Choroid plexus epithelial cell (primary cell): ENCODE results near the genes SCO1 and MAP2K4.

- RRBS = 1% methylated on average over 24 of the region's 79 CpGs
Observed at GRCh38 chr17:10696971-10697839, at the start of gene SCO1. Gene SCO1 (minus strand): TSS chr17:10697533.

- RRBS = no CpG with 5 or more reads among the region's 12 CpGs
Observed at GRCh38 chr17:10724819-10725783, 4.7 kb downstream of the TMEM220 start.

- RRBS = no CpG with 5 or more reads among the region's 9 CpGs
Observed at GRCh38 chr17:10756684-10757403, 27.0 kb upstream of the TMEM220 start.

- RRBS = no CpG with 5 or more reads among the region's 3 CpGs
Observed at GRCh38 chr17:10784810-10785140, 19.1 kb downstream of the TMEM238L start.

GRCh38 chr17:10790471-10791497, 13.1 kb downstream of the TMEM238L start:
- RRBS = no CpG with 5 or more reads among the region's 10 CpGs

- RRBS = no CpG with 5 or more reads among the region's 6 CpGs
Observed at GRCh38 chr17:10795417-10796091, 8.3 kb downstream of the TMEM238L start.

DNA sequence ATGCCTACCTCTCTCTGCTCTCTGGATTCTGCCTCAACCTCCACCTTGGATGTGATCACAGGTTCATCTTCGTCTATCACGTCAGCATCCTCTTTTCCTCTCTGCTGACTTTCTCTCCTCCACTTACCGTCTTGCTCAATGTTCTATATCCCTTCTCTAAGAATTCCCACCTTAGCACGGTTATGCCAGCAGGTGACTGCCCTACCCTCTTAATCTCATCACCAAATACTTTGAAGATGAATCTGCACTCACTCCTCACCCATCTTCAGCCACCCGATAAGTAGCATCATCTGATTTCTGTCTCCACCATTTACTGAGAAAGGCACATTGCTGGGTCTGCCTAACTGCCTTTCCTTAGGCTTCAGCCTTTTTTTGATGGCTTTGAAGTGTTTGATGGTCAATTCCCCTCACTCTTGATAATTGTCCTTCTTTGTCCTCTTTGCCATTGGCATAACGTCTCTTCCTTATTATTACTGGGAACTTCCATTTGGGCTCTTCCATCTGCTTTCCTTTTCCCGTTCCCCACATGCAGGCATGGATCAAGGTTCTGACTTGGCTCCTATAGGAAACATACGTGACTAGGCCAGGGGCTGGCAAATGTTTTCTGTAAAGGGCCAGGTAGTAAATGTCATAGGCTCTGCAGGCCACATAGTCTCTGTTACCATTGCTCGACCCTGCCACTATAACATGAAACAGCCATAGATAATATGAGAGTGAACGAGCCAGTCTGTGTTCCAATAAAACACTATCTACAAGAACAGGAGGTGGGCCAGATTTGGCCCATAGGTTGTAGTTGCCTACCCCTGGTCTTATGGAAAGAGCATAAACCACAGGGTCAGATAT, 7.4 kb downstream of the TMEM238L start:
- RRBS = no CpG with 5 or more reads among the region's 10 CpGs

DNA sequence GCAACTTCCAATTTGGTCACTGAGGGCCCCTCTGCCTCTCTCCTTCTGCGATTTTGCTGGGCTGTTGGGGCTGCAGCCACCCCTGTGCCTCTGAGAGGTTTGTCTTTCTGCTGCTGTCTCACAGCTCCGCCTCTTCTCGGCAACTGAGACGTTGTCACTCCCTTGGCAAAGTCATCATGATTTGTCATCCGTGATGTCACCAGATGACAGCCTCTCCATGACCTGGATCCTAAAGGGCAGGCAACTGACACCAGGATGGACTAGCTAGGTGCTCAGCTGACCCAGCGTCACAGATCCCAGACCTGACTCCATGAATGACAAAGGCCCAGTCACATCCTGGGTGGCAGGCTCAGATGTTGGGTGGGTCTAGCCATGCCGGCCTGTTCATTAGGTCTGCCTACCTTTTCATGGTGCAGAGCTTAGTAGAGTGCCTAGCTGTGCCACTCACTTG, 3.7 kb upstream of the TMEM238L start:
- RRBS = no CpG with 5 or more reads among the region's 7 CpGs

GRCh38 chr17:11174316-11174766, 66.7 kb upstream of the SHISA6 start:
- RRBS = no CpG with 5 or more reads among the region's 5 CpGs

GRCh38 chr17:11238607-11239089, 2.4 kb upstream of the SHISA6 start:
- RRBS = no CpG with 5 or more reads among the region's 4 CpGs

DNA sequence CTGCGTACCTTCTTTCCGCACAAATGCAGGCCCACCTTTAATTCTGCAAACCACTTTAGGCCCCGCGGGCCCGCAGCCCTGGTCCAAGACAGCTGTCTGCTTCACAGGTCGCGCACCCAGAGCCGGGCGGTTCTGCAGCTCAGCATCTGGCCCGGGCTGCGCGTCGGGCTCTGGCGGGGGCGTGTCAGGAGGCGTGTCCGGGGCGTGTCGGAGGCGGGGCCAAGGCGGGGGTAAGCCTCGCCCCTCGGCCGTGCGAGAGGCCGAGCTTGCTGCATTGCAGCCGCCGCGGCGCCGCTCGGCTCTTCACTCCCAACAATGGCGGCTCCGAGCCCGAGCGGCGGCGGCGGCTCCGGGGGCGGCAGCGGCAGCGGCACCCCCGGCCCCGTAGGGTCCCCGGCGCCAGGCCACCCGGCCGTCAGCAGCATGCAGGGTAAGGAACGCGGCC, at the start of gene MAP2K4:
MAP2K4 (plus strand) TSS at position 306 of the 445 bp plus-strand sequence.
- RRBS = 1% methylated on average over 12 of the region's 51 CpGs

DNA sequence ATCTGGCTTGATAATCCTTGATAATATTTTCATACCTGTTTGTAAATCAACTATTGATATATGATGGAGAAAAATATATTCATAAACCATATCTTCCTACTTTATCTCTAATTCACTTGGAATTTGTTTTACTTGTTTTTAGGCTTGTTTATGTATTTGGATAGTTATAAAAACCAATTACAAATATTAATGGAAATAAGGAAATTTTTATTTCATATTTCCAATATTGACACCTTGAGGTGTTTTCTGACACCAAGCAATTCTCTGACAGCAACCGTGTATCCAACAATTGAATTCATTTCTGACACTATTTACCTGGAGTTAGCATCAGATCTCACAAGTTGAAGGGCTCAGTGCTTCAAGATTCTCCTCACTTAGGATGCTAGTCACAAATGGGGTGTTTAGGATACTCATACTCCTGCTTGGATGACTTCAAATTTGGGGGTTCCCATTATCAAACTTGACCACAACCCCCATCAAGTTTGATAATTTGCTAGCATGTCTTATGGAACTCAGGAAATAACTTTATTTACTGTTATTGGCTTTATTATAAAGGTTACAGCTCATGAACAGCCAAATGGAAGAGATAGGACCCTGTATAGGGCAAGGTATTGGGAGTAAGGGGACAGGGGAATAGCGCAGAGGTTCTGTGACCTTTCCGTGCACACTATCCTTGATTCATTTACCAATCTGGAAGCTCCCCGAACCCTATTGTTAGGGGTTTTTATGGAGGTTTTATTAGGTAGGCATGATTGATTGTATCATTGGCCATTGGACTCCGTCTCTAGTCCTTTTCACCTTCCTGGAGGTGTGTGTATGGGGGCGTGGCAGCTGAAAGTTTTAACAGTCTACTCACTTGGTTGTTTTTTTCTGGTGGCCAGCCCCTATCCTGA, 22.7 kb downstream of the MAP2K4 start:
- RRBS = no CpG with 5 or more reads among the region's 6 CpGs

DNA sequence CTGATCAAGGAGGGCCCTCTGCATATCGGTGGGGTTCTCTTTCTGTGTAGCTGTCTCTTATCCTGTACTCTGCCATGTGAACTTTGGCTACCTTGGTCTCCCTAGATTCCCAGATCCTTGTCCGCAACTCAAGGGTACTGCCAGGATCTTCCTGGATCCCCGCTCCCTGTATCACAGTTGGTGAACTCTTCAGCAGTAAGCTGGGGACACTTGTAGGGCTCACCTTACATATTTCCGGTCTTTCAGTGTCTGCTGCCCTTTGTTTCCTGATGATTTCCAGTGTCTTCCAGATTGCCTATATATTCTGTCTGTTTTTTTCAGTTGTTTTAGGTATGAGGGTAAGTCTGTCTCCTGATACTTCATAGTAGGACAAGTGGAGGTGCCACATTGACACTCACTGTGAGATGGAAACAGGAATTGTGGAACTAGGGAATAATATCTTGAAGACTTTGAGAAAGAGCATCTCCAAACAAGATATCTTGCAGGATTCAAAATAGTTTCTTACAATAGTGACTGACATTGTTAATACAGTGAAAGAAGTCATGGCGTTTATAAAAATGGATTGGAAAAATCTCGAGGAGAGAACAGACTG, 54.1 kb downstream of the MAP2K4 start:
- RRBS = no CpG with 5 or more reads among the region's 6 CpGs

DNA sequence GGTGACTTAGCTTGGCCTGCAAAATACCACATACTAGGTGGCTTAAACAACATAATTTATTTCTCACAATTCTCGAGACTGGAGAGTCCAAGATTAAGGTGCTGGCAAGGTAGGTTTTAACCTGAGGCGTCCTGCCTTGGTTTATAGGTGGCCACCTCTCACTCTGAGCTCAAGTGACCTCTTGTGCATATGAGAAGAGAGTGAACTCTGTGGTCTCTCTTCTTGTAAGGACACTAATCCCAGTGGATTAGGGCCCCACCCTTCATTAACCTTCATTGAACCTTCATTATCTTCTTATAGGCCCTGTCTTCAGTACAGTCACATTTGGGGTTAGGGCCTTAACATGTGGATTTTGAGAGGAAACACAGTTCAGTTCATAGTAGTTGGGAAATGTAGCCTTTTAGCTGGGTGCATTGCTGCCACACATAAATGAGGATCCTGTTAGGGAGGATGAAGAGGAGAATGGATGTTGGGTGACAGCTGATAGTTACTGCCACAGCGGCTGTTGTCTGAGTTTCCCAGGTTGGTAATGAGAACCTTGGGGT, 57.1 kb downstream of the MAP2K4 start:
- RRBS = no CpG with 5 or more reads among the region's 3 CpGs

GRCh38 chr17:12666362-12667142, 862 bp downstream of the MYOCD start:
- RRBS = no CpG with 5 or more reads among the region's 13 CpGs

DNA sequence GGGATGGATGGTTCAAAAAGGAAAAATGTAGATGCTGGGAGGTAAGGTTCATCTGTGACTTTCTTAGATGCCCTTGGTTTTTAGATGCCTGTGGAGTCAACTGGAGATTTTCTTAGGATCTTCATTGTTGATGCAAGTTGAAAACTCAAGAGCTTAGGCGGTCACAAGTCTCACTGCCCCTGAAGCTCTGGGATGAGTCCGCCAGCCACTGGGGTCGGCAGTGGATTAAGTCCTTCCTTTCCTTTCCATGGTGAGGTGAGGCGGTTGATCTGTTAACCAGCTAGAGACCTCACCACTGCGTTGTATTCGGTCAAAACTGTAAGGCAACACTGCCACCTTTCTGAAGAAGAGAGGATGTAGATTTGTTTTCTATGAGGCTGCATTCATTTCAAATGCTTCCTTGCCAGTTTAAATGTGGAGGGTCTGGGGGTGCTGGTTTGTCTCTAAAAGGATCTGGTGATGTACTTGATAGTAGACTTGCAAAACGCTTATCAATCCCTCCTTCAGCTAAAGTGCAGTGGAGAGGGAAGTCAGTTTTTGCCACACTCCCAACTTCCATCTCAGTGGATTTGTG, 1.6 kb downstream of the MYOCD start:
- RRBS = no CpG with 5 or more reads among the region's 7 CpGs

- RRBS = no CpG with 5 or more reads among the region's 12 CpGs
Observed at GRCh38 chr17:12742041-12742630, 47.2 kb upstream of the ARHGAP44 start.

- RRBS = no CpG with 5 or more reads among the region's 4 CpGs
Observed at GRCh38 chr17:12765670-12765978, 23.7 kb upstream of the ARHGAP44 start.

DNA sequence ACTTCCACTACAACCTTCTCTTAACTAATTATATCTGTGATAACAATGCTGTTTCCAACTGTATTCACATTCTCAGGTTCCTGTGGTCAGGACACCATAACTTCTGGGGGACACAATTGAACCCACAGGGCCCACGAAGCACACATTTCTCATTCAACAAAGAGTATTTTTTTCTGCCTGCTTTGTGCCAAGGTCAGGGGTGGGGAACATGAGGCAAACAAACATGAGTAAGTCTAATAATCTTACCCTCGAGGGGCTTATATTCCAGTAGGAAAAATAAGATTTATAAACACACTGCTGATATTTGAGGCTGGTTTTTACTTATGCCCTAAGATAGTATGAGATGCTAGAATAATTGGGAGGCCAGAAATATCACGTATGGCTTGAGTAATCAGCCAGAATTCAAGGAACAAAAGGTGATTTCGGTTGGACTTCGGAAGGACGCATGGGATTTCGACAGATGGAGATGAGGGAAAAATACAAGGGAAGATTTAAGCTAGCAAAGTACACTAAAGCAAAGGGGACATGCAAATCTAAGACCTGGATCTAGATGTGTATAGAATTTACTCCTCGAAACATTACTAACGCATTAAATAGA, 22.7 kb downstream of the ARHGAP44 start:
- RRBS = no CpG with 5 or more reads among the region's 9 CpGs

DNA sequence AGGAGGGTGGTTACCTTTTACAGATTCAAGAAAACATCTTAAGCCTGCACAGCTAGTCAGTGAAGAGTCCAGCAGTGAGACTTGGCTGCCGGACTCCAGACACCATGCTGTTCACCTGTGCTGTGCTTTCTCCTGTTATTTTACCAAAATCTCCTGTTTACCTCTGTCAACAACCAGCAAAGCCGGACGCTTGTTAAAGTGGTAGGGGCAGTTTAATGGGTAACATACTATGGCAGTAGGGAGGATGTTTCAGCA, 41.8 kb downstream of the ARHGAP44 start:
- RRBS = 48% methylated on average over 2 of the region's 3 CpGs